Bronchial epithelial cell (primary cell): ENCODE results near the gene NWD2.

GRCh38 chr4:26886960-26887503 is 26.4 kb downstream of the STIM2 start:
- RRBS, 2 experiments, result no CpG with 5 or more reads among the region's 4 CpGs

- RRBS, 2 experiments, result no CpG with 5 or more reads among the region's 5 CpGs
These were observed 148.0 kb downstream of the STIM2 start for GRCh38 chr4:27008523-27009202.

GRCh38 chr4:27024408-27025137 is 163.9 kb downstream of the STIM2 start:
- RRBS, 2 experiments, result no CpG with 5 or more reads among the region's 4 CpGs

- RRBS, 2 experiments, result no CpG with 5 or more reads among the region's 7 CpGs
These were observed 899.5 kb downstream of the STIM2 start for GRCh38 chr4:27760147-27760628.

- RRBS, 2 experiments, result no CpG with 5 or more reads among the region's 14 CpGs
These were observed 1255.9 kb downstream of the STIM2 start for GRCh38 chr4:28116487-28117021.

DNA sequence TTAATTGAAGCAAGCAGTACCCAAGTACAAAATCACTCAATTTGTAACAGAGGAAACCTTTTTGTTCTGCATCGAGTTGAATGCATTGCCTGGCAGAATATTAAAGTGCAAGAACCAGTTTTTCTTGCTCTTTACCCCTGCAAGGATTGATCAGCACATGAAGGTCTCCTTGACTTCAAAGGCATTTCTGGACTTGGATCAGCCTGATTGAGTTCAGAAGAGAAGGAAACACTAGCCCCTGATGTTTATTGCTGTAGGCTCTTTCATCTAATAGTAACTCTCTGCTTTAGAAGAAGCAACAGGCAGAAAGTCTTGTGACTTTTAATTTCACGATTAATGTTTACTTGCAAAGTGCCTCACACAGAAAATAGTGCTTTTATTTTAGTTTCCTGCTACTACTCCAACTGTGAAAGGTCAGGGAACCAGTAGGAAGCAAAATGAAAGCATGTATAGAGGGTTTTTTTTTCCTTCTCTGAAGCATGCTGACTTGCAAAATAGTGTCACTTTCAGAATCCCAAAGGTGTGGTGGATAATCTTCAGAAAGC is 69.0 kb downstream of the PCDH7 start:
- RRBS, 2 experiments, result no CpG with 5 or more reads among the region's 2 CpGs

GRCh38 chr4:31142489-31143203 is 422.5 kb downstream of the PCDH7 start:
- RRBS, 2 experiments, result no CpG with 5 or more reads among the region's 9 CpGs

DNA sequence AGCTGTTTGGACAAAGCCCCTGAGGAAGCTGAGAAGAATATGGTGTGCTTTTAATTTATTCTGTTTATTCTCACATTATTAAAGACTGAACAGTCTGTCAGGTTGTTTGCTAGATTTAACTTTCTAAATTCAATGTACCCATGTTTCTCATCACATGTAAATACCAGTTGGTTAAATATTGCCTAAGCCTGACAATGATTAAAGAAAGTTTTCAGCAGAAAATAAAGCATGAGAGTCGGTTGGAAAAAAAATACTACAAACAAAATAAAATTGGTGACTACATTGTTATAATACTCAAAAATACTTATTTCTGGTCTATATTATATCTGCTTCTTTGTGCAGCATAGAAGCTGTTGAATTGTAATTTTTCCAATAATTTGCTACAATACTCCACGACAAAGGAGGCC is 1974.7 kb downstream of the ARAP2 start:
- RRBS, 2 experiments, result no CpG with 5 or more reads among the region's 2 CpGs

DNA sequence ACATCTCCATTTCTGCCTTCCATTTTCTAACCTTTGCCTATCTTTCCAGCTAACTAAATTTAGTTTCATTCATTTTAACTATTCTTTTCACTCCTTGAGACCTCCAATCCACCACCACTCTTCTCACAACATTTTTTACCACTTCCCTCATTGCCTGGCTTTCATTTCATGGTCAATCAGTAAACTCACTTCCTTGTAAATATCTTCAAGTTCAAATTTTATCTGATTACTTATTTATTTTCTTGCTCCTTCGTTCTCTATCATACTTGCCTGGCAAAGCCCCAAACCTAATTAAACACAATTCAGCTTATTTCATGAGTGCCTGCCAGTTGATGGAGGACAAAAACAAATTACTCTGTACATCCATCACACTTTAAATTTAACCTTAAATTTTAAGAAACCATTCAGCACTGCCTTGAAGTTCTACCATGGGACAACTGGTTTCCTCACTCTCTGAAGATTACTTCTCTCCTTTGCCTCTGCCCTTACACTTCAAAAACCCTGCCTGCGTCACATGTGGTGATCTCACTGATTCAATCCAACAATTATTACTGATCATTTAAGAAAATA is 168.8 kb downstream of the ARAP2 start:
- RRBS, 2 experiments, result no CpG with 5 or more reads among the region's 2 CpGs

- RRBS, 2 experiments, result no CpG with 5 or more reads among the region's 5 CpGs
These were observed 12.3 kb upstream of the DTHD1 start for GRCh38 chr4:36268865-36269668.

GRCh38 chr4:36871383-36871632 is 373.2 kb upstream of the NWD2 start:
- RRBS, 2 experiments, result no CpG with 5 or more reads among the region's 2 CpGs

- RRBS, 2 experiments, result 2% methylated on average over 12 of the region's 100 CpGs
These were observed at the start of gene NWD2 for GRCh38 chr4:37244305-37245246. NWD2 (plus strand) TSS chr4:37244743.

- RRBS, 2 experiments, result no CpG with 5 or more reads among the region's 8 CpGs
These were observed 36.7 kb downstream of the C4orf19 start for GRCh38 chr4:37490288-37490867.

- RRBS, 2 experiments, result no CpG with 5 or more reads among the region's 10 CpGs
These were observed 44.4 kb downstream of the RELL1 start for GRCh38 chr4:37641758-37642257.

DNA sequence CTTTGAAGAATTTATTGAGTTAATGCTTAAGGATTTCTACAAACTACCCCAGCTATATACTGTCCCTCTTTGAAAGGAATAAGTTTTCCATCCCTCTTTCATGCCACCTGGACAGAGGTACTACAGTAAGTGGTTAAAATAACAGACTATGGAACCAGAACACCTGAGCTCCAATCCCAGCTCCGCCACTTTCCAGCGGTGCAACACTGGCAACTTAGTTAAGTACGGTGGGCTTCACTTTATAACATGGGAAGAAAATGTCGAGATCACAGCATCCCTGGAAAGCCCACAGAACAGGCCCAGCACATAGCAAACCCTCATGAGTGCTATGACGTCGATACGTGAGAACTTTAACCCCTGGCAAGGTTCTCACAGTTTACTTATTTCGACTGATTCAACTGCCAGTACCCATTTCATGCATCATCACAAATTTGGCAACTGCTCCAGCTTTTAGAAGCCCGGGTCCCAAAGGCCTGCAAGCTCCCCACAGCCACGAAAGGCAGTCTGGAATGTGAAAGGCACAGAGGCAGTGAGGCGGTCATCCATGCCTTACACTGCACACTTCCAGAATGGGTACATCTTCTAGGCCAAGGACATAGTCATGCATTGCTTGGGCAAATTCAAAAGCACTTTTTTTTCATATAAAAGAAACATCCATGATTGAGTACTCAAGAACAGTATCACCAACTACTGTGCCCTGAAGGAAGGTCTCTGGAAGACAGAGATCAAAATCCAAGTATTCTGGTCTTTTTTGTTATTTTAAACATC is 41.2 kb downstream of the RELL1 start:
- RRBS, 2 experiments, result no CpG with 5 or more reads among the region's 11 CpGs

DNA sequence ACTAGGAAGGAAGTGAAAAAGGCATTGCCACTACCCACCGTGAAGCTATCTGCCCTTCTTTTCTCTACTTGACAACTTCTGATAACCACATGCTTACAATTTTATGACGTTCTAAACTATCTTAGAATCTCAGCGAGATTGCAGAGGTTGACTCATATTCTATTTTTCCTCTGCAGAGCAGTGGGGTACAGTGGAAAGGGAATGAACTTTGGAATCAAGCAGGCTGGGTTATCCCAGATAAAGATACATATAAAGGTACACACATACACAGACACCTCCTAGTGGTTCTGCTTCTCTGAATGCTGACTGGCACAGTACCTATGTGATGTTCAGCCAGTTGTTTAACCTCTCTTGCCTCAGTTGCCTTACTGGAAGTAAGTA is 3.1 kb downstream of the RELL1 start:
- RRBS, 2 experiments, result no CpG with 5 or more reads among the region's 3 CpGs

DNA sequence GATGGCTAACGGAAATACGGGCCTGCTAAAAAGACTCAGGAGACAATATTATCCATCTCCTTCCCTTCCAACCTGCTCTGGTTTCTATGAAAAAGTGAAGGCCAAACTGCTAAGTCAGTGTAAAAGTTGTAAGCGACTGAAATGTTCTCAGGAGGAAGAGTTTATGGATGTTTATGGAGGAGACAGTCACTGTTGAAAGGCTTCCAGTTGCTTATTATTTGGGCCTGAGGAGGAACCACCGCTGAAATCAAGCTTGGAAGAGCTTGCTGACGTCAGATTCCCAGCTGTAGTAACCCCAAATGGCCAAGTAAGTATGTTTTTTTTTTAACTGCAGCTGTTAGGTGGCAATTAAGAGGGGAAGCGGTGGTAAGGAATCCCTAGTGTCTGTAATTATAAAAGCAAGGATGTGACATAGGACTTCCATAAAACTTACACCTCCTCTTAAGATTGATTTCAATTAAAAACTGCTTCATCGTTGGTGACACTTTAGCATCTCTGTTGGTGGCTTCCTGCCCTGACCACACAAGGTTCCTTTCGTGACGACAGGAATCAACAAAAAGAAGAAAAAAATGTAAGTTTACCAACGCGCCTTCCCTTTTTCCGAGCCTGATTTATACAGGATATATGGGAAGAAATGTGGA is 1.0 kb downstream of the RELL1 start:
- RRBS, 2 experiments, result no CpG with 5 or more reads among the region's 12 CpGs

- RRBS, 2 experiments, result no CpG with 5 or more reads among the region's 4 CpGs
These were observed 108.9 kb downstream of the PTTG2 start for GRCh38 chr4:38068922-38069640.